Mesenchymal stem cell of the bone marrow (primary cell): ENCODE results near the genes MYOD1, LDHA and IGSF22.

DNA sequence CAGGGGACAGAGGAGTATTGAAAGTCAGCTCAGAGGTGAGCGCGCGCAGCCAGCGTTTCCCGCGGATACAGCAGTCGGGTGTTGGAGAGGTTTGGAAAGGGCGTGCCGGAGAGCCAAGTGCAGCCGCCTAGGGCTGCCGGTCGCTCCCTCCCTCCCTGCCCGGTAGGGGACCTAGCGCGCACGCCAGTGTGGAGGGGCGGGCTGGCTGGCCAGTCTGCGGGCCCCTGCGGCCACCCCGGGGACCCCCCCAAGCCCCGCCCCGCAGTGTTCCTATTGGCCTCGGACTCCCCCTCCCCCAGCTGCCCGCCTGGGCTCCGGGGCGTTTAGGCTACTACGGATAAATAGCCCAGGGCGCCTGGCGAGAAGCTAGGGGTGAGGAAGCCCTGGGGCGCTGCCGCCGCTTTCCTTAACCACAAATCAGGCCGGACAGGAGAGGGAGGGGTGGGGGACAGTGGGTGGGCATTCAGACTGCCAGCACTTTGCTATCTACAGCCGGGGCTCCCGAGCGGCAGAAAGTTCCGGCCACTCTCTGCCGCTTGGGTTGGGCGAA, at the start of gene MYOD1:
MYOD1 (plus strand) TSS at position 369 of the 550 bp plus-strand sequence.
- CAGE, long polyA plus RNA = no peak

DNA sequence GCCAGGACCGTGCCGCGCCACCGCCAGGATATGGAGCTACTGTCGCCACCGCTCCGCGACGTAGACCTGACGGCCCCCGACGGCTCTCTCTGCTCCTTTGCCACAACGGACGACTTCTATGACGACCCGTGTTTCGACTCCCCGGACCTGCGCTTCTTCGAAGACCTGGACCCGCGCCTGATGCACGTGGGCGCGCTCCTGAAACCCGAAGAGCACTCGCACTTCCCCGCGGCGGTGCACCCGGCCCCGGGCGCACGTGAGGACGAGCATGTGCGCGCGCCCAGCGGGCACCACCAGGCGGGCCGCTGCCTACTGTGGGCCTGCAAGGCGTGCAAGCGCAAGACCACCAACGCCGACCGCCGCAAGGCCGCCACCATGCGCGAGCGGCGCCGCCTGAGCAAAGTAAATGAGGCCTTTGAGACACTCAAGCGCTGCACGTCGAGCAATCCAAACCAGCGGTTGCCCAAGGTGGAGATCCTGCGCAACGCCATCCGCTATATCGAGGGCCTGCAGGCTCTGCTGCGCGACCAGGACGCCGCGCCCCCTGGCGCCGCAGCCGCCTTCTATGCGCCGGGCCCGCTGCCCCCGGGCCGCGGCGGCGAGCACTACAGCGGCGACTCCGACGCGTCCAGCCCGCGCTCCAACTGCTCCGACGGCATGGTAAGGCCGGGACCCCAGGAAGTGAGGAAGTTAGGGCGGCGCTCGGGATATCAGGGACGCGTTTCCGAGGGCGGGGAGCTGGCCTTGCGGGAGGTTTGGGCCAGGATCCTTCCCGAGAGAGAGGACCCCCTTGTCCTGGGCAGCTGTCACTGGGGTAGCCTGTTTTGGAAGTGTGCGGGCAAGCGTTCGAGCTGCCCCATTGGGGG, 615 bp downstream of the MYOD1 start:
- CAGE, long polyA plus RNA = no peak

GRCh38 chr11:18321341-18321625, 657 bp downstream of the HPS5 start:
- CAGE, long polyA plus RNA = no peak

DNA sequence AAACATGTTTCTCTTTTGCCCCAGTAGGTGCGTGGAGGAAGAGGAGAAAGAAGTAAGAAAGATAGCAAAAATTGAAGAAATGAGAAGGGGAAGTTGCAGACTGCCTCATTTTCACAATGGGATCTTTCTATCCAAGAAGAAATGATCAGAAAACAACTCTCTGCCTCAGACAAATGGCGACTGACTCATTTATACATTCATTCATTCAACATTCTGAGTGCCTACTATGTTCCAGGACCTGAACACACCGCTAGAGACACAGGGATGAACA, 379 bp downstream of the HPS5 start:
- CAGE, long polyA plus RNA = no peak

DNA sequence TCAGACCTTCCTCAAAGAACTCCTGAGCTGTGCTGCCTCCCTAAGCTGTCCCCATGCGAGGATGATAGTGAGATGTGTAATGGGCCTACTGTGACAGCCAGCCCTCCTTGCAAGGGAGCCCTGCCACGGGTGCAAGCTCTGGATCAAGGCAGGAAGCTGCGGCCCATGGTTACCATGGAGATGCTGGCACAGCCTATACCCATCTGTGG, 11.1 kb upstream of the LDHA start:
- CAGE, long polyA plus RNA = no peak

DNA sequence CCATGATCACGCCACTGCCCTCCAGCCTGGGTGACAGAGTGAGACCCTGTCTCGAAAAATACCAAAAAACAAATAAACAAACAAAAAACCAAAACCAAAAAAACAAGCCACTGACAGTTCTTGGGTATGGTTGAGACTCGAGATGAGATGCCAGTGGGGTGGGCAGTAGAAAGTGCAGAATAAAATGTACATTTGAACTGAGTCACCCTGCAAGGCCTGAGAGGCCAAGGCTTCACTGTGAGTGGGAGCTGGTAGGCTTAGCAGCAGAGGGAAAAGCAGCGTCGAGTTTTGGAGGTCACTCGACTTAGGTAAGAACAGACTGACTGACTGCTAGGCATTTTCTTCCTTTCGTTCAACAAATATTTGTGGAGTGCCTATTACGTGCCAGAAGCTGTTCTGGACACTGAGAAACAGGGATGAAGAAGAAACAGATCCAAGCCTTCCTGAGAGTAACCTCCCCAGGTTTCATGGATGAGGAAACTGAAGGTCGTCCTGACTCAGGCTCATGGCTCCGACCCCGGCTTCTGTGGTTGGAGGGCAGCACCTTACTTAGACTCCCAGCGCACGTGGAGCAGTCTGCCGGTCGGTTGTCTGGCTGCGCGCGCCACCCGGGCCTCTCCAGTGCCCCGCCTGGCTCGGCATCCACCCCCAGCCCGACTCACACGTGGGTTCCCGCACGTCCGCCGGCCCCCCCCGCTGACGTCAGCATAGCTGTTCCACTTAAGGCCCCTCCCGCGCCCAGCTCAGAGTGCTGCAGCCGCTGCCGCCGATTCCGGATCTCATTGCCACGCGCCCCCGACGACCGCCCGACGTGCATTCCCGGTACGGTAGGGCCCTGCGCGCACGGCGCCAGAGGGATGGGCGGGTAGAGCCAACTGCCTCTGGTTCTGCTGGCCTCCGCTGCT, at the start of gene LDHA:
LDHA (plus strand) TSS at position 749 of the 905 bp plus-strand sequence.
- CAGE, long polyA plus RNA = no peak

DNA sequence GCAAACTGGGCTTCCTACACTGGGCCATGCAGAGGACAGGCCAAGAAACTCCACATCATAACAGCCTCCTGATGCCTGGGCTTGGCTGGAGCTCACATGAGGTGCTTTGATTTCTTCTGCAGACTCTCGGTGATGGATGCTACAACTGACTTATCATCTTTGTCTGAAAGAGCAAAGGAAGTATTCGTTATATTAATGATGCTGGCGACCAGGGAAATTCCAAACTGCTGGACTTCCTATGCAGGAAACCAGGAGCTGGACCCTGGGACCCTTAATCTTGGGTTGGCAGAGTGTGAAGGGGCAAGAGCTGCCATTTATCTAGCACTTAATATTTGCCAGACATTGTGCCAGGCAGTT, 5.8 kb downstream of the TMEM86A start:
- CAGE, long polyA plus RNA = no peak

DNA sequence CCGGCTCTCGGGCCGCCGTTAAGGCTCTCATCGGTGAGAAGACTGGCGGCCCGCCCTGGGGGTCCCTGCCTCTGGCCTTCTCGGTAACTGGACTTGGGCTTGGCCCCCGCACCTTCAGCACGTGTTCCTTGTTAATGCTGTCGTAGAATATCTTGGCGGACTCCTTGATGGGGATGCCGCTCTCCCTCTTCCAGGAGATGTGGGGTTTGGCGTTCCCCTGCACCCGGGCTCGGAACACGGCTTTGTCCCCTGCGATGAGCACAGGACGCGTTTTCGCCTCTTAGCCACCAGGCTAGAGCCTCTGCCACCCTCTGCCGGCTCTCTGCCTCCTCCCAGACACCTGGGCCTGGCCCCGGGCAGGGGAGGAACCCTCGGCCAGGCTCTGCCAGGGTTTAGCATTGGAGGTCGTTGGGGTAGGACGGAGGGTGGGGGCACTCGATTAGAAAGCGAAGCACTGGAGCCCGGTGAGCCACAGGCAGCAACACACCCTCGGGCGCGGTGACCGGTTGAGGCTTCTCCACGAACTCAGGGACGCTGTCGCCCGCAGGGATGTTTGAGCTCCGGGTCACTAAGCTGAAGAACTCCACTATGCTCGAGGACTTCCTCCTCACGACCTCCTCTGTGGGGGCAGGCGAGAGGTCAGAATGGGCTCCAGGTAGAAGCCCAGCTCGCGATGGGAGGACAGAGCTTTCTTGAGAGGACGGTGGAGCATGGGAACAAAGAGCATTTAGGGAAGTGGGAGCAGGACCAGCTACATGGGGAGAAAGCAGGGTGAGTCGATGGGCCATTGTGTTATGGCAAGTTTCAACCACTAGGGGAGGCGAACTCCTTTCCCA, 4.3 kb downstream of the IGSF22 start:
- CAGE, long polyA plus RNA = no peak

DNA sequence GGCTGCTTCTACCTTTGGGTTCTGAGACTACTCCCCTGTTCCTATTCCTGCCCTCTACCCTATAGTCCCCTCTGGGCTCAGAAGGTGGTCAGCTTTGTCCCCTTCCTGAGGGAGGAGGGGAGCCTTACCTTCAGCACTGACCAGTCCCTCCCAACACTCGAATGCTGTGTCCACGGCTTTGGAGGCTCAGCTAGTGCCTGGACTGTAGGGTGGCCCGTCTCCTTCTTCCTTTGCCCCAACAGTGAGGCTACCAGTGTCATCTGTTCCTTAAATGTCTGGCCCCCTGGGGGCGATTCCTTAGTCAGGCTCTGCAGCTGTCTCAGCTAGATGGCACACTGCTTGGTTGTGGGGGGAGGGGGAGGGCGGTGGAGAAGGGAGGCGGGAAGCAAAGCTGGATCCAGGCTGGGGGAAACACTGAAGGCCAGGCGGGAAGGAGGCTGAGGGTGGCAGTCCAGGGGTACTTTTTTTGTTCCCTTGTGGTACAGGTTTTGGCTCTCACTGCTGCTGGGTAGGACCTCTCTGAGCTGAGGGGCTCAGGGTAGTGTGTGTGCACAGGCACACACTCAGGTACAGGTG, at the start of gene IGSF22:
IGSF22 (minus strand) TSS at position 243 of the 576 bp plus-strand sequence.
- CAGE, long polyA plus RNA = no peak

DNA sequence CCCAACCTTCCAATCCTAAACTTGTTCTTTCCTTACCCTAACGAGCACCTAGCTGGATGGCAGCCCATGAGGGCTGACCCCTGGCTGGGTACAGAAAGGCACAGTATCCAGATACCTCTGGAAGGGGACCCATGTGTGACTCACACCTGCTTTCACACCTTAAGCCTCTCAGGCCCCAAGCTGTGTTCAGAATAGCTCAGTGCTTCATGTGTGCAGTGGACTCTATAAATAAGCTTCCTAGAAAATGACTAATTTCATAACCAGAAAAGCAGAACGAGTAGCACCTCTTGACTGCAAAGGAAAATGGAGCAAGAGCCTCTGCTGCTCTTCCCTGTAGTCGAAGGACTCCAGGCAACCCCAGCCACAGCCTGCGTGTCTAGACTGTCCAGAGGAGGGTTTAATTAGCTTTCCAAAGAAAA, 23.2 kb downstream of the PTPN5 start:
- CAGE, long polyA plus RNA = no peak

DNA sequence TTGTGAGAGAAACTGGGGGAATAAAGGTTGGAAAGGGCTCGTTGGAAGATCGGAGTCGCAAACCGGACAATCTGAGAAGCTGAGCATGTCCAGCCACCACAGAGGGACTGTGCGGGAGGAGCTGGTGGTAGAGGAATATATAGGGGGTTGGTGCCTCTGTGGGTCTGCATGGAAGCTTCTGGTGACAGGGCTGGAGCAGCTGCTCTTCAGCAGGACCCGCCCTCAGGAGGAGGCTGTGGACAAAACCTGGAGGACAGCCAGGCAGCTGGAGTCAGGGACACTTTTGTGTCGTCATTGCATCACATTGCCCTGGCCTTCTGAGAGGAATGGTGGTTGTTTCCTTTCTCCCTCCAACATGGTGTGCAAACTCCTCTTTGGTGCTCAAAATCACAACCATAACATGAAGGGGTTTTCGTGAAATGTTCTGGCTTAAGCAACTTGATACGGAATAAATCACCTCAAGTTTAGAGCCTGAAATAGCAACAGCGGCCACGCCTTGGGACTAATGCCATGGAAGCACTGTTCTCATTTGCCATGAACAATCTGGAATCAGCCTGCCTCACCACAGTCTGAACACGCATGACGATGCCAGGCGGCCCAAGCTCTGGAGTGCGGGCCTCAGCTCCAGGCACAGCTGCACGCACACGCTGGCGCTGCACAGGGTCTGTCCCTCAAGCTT, 17.1 kb upstream of the CSRP3 start:
- CAGE, long polyA plus RNA = no peak

DNA sequence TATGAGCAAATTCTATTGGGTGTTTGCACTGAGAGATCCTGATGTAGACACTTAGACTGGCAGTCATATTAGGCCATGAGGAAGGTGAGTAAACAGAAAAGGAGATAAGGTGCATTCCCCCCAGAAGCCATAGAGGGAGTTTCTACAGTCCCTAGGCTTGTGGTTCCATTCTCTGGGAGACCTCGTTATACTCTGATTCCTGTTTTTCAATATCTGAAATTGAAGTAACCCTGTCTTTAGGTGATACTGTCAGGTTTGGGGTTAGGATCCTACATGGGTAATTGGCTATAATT, 101.4 kb upstream of the E2F8 start:
- CAGE, long polyA plus RNA = no peak

- CAGE, long polyA plus RNA = no peak
Observed at GRCh38 chr11:19564063-19564872, 148.4 kb upstream of the NAV2 start.

- CAGE, long polyA plus RNA = no peak
Observed at GRCh38 chr11:19627755-19628820, 84.5 kb upstream of the NAV2 start.

GRCh38 chr11:19730285-19730959, 17.8 kb downstream of the NAV2 start:
- CAGE, long polyA plus RNA = no peak

DNA sequence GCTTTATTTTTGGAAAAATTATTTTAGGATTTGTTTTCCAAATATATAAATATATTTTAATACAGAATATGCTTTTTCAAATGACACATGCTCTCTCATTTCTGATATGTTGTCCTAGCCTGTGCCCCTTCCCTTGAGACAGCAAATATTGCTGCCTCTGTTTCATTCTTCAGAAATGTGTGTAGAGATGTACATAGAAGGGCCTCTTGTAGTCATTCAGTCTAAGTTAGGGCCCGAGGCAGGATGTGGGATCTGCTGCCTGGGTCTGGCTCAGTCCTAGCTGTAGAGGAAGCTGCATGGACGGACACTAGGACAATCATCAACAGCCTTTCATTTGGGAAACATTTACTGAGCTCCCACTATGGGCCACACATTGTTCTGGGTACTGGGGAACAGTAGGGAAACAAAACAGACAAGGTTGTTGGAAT, 62.5 kb downstream of the NAV2 start:
- CAGE, long polyA plus RNA = no peak

DNA sequence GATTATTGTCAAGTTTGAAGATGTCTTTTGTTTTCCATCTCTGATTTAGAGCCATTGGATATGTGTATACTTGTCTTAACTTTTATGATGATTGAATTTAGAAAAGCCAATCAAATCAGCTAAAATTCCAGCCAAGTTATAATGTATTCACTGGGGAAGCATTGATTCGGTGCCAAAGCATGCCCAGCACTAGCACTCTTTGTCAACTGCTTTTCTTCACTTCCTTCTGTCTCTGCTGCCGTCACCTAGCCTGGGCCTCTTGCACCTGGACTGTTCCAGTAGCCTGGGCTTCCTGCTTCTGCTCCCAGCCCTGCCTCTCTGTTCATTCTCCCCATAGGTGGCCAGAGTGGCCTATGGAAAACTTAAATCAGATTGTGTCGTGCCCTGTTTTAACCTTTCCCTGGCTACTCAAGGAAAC, 80.7 kb downstream of the NAV2 start:
- CAGE, long polyA plus RNA = no peak

- CAGE, long polyA plus RNA = no peak
Observed at GRCh38 chr11:19798892-19799294, 86.3 kb downstream of the NAV2 start.

GRCh38 chr11:19958383-19958955, 201.8 kb downstream of the DBX1 start:
- CAGE, long polyA plus RNA = no peak

GRCh38 chr11:20019240-20020111, 140.8 kb downstream of the DBX1 start:
- CAGE, long polyA plus RNA = no peak